ENCODE results near the gene RGS10.

GRCh38 chr10:118272266-118272971, 69.7 kb downstream of the FAM204A start:
- PRO-cap, result no peak

GRCh38 chr10:118659356-118659802, 63.9 kb upstream of the PRLHR start:
- PRO-cap, result no peak

GRCh38 chr10:118673315-118673947, 78.0 kb upstream of the PRLHR start:
- PRO-cap, result no peak

DNA sequence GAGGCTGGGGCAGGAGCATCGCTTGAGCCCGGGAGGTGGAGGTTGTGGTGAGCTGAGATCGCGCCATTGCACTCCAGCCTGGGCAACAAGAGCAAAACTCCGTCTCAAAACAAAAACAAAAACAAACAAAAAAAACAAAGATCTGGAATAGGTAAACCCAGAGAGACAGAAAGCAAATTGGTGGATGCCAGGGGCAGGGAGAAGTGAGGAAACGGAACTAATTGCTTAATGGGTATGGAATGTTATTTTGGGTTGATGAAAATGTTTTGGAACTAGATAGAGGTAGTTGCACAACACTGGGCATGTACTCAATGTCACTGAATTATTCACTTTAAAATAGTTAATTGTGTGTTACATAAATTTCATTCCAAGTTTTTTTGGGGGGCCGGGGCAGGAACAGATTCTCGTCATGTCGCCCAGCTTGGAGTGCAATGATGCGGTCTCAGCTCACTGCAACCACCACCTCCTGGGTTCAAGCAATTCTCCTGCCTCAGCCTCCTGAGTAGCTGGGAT, 10.4 kb downstream of the CACUL1 start:
- PRO-cap, result no peak

DNA sequence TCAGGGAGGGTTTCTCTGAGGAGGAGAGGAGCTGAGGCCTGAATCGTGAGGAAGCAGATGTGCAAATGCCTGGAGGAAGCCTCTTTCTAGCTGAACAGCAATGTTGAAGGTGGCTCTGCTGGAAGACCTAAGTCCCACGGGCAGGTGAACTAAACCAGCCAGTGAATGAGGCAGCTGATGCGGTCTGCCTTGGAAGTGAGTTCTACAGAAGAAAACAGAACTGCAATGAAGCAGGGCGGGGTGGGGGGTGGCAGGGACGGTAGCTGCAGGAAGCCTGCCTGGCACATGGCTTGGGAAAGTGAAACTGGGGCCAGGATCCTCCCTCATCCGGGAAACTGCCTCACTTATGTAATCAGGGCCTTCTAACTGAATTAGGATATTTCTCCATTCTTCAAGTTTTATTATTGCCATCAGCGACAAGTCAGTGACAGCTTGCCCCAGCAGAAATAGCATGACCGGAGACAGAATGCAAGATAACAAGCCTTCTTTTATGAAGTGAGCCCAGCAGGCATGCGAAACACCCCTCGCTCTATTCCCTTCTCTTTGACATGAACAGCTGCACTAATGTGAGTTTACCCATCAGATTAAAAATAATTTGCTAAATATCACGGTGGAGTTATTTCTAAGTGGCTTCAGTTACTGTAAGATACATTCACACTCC, 77.4 kb upstream of the CACUL1 start:
- PRO-cap, result no peak

DNA sequence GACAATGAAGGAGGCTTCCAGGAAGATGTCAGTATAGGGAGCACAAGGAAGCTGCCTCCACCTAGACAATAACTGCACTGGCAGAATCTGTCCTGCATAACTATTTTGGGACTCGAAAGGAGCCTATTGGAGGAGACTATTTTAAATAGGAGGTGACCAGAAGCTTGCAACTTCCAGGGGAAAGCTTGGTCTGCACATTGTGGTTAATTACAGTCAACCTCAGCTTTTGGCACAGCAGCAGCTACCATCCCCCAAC, 46.3 kb upstream of the NANOS1 start:
- PRO-cap, result no peak

GRCh38 chr10:119035915-119036399, 6.4 kb downstream of the NANOS1 start:
- PRO-cap, result no peak

DNA sequence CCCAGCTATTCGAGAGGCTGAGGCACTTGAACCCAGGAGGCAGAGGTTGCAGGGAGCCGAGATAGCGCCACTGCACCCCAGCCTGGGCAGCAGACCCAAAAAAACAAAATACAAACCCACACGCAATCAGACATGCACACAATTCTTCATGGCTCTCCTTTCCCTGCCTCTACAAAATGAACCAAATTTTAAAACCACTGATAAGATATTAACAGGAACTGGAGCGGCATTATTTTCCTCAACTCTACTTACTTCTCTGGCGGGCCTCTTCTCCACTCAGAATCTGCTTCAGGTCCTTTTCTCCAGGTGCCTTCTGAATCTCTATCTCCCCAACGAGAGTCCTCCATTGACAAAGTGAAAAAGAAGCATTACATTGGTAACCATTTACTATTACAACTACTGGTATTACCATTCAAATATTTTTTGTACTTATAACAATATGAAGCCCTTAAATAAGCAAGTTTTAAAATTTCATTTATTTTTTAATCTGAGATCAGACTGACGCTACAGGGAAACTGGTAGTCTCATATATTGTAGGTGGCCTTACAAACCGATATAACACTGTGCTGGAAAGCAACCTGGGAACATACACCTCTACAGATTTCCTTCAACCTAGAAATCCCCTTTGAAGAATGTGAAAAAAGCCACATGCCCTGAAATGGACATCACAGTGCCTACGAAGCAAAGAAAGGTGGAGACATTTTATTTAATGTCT, 14.4 kb downstream of the NANOS1 start:
- PRO-cap, result no peak

DNA sequence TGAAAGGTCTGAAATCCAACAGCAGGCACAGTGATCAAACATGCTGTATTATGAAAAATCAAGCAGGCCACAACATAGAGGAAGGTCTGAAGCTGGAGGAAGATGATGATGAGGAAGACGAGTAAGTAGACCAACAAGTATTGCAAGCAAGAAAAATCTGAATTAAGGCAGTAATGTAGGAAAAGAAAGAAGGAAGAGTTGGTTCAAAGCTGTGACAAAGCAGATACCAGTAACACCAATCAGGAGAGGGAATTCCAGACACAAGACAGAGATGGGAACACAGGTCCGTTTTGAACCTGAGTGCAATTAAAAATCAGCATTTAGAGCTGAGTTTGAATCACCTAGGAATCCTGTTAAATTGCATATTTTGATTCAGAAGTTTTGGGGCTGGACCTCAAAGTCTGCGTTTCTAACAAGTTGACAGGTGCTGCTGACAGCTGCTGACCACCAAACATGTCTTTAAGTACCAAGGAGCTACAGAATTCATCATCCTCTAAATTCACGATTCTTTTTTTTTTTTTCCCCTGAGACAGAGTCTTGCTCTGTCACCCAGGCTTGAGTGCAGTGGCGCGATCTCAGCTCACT, 18.7 kb downstream of the NANOS1 start:
- PRO-cap, result no peak

- PRO-cap, result no peak
These were observed 43.6 kb downstream of the GRK5 start for GRCh38 chr10:119250630-119251626.

DNA sequence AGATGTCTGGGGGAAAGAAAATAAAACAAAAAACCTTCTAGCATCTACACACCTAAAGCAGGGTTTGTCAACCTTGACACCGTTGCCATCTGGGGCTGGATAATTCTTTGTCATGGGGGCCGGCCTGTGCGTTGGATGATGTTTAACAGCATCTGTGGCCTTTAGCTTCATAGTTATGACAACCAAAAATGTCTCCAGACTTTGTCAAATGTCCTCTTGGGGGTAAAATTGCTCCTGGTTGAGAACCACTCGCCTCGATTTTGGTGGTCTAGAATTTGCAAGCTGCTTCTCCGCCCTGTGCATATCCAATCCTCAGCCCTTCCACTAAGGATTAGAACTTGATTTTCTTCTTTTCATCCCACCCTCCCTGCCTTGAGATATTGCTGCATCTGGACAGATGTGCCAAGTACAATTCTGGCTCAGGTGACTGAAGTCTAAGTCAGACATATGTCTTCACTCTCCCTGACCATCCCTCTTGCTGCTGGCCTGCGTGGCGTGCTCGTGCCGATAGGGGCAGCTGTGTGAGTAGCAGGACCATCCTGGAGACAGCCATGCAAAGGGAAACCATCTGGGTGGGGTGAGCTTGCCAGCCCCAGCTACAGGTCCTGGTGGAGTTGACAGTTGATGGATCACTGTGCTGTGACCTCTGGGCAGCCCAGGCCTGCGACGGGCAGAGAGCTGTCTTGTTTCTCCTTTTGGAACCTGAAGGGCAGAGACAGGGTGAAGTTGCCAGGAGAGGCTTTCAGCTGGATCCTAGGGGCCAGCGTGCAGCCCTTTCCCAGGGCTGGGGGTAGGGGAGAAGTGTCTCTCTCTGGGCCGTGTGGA, 44.5 kb downstream of the GRK5 start:
- PRO-cap, result no peak

DNA sequence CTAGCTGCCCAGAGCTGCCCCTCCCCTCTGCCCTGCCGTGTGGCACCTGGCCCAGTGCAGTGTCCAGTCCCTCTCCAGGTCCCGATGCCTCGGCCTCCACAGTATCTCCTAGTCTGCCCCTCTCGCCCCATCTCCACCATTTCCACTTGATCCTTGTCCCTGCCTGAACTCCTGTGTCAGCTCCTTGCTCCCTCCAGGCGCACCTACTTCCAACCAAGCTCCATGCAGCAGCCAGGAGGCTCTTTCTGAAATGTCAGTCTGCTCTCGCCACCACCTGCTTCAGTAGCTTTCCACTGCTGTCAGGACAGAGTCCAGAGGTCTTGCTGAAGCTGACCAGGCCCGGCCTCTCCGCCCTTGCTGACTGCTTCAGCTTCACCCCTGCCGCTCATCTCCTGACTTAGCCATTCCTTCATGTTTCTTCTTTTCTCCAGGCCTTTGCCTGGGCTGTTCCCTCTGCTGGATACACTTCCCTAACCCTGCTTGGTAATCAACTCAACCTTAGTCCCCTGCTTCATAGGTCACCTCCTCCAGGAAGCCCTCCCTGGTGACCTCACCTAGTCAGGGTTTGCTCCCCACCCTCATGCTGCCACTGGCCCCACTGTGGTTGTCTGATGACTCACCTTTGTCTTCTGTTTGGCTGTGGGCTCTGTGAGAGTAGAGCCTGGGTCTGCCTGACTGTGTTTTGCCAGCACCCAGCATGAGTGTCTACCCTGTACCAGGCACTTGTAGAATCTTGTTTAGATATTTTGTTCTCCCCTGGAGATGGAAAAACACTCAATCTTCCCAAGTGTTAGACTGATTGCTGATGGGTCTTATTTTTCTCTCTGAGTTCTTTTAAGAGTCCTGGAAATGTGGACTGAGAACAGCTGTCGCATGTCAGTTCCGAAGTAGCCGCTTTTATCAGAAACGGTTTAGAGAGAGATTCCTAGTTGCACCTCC, 133.9 kb downstream of the GRK5 start:
- PRO-cap, result no peak

DNA sequence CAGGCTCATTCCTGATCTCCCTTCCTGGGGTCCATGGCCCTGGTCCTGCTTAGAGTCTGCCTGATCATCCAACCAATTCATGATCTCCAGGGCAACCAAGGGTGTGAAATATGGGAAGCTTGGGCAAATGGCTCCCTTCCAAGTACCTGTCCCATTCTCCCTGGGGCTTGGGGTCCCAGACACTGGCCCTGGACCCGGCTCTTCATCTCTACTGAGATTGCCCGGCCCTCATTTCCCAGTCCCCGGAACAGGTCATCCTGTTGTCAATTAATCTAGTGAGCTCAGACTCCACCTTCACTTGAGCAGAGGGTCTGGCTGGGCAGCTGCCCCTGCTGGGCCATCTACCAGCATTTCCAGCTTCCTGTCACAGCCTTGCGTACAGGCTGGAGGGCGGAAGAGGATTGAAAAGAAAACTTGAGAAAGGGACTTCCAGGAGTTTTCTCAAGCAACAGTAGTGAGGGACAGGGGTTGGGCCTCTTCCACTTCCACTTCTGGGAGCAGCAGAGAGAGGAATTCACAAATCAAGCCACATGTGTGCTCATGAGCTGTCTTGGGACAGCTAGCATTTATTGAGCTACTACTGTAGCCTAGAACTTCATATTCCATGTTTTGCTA, 136.1 kb downstream of the RGS10 start:
- PRO-cap, result no peak

DNA sequence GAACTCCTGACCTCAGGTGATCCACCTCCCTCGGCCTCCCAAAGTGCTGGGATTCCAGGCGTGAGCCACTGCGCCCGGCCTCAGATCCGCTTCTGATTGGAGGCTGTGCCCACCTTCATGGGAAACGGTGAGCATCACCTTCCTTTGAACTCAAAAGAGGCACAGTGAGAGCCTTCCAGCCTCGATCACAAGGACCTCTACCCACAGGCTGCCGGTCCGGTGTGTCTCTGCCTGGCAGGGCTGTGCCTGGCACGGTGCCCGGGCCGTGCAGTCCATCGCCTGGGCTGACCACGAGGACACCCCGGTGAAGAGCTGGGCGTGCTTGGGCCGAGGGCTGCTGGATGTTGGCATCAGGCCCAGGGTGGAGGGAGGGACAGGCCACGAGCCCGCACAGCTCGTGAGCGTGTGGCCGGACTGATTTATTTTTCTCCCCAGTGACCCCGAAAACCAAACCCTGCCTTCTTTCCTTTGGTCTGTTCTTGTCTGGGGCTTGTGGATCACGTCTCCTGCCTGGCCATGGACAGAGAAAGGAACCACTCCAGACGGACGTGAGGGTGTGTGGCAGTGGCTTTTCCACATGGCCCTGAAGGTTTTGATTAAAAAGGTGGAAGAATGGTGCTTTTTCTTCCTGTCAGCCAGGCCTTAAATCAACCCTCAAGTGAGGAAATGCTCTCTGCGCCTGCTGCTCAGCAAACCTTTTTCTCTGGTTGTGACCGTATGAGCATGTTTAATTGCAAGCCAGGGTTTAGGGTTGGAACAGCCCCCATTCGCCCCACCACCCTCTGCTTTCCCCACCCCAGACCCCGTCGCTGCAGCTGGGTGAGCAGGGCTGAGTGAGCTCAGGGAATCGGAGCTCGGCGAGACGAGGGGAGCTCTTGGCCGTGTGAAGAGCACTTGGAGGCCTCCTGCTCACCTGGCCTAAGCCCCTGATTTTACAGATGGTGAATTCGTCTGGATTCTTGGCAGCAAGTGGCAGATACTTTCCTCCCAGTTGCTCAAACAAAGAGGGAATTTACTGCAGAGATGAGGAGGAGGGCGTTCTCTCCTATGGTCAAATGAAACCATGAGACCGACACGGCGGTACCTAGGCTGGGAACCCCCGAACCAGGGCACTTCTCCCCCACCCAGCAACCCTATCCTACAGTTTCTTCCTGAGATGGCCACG, 130.1 kb downstream of the RGS10 start:
- PRO-cap, result no peak

DNA sequence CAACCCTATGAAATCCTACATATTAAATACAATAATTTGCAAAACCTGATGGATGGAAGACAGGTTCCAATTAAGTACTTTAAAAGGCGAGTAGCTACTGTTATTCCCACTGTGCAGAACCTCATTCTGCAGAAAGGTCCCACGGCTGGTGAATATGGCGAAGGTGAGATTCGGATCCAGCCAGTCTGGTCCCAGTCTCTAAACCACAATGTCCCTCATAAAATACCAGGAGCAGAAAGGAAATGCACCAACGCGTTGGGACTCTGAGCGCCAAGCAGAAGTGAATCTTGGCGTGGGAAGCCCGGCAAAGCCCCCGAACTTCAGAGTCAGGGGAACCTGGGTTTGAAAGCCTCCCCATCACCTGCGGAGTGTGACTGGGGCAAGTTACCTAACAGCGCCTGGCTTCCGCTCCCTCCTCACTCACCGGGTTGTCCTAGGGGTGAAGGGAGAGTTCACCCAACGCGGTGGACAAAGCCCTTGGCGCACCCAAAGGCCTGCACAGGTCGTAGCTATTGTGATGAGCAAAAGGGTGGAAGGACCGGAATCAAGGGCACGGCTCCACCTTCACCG, 1.1 kb downstream of the RGS10 start:
- PRO-cap, result no peak

DNA sequence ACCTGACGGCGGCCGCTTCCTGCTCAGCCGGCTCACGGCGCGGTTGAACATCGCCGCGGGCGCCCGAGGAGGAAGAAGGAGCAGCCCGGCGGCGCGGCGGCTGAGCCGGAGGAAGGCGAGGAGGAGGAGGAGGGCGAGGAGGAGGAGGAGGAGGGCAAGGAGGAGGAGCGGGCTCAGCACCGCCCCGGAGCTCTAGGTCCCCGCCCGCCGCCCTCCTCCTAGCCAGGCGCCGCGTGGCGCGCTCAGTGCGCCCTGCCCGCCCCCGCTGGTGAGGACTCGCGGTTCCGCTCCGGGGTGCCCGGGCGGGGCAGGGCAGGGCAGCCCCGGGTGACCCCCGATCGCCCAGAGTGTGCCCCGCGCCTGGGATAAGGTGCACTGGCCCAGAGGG, at the start of gene RGS10:
RGS10 (minus strand) TSS at position 132 of the 388 bp plus-strand sequence.
- PRO-cap, result bidirectional peak, plus-strand start at position 219 of the sequence, minus-strand start at position 114 of the sequence

- PRO-cap, result no peak
These were observed 27.4 kb downstream of the BAG3 start for GRCh38 chr10:119678550-119679091.

GRCh38 chr10:119679951-119680432, 28.8 kb downstream of the BAG3 start:
- PRO-cap, result no peak

DNA sequence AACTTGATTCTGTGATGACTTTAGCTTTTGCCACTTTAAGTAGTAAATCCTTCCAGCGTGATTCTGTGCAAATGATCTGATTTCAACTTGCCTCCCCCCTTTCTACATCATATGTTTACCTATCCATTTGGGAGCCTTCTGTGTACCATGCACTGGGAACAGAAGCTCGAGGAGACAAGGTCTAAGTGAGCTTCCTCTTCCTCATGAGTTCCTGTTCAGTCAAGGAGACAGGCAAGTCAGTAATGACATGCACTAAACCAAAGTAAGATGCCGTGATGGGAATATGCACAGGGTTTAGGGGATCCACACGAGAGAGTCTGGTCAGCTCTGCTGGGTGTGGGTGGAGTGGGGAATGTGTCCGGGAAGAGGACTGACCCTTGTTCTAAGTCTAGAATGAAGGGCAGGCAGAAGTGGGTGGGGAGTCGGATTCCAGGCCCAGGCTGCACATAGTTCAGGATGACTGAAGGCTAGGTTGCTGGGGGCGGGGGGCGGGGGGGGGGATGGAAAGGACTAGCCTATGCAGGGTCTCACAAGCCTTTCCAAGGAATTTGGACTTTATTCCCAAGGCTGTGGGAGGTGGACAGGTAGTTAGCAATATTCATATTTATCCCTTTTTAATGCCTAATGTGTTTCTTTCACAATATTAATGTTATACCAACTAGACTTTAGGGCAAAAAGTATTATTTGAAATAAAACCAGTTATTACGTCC, 17.5 kb downstream of the INPP5F start:
- PRO-cap, result no peak

DNA sequence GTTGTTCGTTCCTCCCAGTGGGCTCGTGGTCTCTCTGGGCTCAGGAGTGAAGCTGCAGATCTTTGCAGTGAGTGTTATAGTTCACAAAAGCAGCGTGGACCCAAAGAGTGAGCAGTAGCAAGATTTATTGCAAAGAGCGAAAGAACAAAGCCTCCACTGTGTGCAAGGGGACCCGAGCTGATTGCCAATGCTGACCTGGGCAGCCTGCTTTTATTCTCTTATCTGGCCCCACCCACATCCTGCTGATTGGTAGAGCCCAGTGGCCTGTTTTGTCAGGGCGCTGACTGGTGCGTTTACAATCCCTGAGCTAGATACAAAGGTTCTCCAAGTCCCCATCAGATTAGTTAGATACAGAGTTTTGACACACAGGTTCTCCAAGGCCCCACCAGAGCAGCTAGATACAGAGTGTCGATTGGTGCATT, 183.2 kb downstream of the WDR11 start:
- PRO-cap, result no peak